Measurements from ENCODE around the genes STYK1, PRH2 and TAS2R46.

DNA sequence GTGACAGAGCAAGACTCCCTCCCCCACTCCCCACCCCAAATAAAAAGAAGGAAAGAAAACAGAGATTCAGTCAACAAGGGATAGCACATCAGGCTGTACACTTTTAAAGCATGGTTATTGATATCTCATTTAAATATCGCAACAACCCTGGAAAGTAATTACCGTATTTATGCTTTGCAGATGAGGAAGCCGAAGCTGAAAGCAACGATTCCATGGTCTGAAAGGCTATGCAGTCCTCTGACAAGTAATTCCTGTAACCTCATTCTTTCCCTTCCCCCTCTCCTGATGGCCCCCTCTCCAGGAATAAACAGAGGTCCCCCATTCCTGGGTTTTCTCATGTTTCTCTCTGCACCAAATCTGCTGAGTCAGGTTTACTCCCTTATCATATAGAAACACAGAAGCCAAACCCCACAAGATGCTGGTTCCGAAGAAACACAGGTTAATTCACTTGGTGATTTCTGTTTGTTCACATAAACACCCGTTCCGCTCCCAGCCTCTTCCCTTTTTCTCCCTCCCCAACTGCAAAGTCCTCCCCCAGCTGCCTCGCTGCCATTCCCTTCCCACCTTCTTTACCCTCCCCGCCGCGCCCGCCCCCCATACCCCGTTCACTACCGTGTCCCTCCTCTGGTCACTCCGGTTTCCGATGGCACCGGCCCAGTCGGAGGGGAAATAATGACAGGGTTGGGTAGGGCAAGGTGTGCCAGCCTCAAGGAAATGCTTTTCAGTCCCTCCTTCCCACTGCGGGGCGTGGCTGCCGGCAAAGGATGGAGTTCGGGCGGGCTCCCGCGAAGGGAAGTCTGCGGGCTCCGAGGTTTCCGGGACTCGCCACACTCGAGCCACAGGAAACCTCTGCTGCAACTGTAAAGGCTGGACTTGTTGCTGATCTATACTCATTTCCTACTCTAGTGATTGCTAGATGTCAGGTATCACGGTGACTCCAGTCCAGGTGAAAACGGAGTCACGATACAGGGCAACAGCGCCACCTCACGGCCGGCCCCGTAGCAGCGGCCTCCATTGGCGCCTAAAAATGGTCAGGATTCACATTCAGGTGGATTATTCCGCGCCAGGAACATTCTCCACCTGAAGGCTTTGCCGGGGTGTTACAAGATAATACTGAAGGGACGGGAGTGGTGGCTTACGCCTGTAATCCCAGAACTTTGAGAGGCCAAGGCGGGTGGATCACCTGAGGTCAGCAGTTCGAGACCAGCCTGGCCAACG is at the start of gene STYK1:
Gene STYK1, minus strand, starts transcription at position 699 of the 1,218 bp plus-strand sequence.
- RRBS = 3% methylated on average over 19 of the region's 47 CpGs

DNA sequence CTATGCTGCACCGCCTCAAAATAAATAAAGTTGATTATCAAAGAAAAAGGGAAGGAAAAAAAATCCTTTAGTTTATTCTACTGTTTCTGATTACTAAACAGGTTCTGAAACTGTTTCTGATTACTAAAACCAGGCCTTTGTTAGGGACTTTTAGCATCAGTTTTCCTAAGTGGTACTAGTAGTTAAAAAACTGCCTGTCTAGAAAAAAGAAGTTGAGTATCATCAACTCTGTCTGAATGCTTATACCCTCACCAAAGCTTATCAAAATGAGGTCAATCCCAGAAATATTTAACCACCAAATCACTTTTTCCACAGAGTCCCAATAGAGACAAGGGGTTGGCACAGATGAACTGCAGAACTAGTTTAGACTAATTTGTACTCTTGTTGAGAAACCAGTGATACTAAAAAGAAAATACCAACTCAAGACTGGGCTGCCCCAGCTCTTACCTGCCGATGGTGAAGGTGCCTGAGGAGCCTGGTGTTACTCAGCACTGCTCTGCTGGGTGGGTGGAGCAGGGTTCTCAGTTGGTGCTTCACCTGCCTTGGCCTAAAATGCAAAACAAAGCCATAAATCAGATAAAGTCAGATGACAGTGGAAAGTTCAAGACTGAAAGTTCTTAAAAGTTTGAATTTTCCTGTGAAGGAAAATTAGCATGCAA is 22.2 kb downstream of the YBX3 start:
- RRBS = no CpG with 5 or more reads among the region's 2 CpGs

GRCh38 chr12:10720618-10721336 is 2.3 kb downstream of the YBX3 start:
- RRBS = no CpG with 5 or more reads among the region's 6 CpGs

DNA sequence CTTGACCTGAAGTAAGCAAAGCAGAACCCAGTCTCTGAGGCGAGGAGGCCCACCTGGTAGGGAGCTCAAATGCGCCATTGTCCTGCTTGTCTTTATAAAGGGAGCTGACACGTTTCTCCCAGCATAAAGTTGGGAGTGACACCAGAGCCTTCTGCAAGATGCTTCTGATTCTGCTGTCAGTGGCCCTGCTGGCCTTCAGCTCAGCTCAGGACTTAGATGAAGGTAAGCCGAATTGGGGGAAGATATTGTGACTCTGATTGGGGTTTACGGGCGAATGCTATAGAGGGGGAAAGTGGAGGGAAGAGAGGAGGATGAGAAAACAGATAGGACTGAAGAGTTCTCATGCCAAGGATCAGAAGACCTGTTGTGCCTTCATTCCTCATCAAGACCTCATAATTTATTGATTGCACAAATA is at the start of gene PRH2:
Gene PRH2, plus strand, starts transcription at position 121 of the 415 bp plus-strand sequence.
- RRBS = no CpG with 5 or more reads among the region's 6 CpGs

DNA sequence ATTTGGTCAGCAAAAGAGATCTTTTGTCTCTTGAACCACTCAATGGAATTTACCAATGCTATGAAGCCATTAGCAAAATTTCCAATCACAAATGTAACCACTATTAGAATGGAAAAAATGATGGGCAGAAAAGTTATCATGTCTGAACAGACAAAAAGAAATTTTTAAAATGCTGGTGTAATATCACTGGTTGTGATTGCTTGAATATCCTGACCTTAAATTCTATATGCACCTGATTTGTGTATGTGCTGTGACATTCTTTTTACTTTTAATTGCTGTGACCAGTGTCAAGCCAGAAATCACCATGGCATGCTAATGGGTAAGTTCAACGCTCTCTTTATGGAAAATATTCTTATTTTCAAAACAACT is at the start of gene TAS2R46:
Gene TAS2R46, minus strand, starts transcription at position 140 of the 369 bp plus-strand sequence.
- RRBS = no CpG with 5 or more reads among the region's 1 CpG

DNA sequence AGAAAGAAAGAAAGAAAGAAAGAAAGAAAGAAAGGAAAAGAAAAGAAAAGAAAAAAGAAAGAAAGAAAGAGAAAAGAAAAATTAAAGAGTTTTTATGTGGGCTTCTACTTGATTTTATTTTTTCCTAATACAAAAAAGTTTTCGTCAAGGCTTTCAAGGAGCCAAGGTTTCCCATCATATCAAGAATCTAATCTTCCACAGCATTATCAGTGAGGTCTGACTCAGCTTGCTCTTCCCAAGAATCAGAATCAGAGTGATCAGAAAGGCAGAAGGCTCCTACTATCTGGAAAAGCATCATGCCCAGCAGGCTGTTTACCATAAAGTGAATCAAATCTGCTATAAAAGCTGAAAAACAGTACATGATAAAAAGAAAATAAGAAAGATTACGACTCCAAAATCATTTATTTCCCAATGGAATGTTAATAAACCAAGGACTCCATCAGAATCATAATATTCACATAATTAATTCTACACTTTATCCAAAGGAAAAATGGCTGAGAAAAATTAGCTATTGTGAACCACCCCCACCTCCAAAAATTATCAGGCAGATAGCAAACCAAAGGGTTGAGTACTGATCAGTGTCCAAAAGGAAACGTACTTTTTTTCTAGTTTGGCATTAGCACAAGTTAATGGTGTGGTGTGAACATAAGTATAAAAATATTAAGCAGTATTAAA is 2.5 kb upstream of the SMIM10L1 start:
- RRBS = no CpG with 5 or more reads among the region's 3 CpGs

GRCh38 chr12:11580126-11580903 is 69.2 kb upstream of the ETV6 start:
- RRBS = no CpG with 5 or more reads among the region's 3 CpGs

- RRBS = no CpG with 5 or more reads among the region's 2 CpGs
Observed at GRCh38 chr12:11638386-11638939, 11.0 kb upstream of the ETV6 start.

- RRBS = no CpG with 5 or more reads among the region's 3 CpGs
Observed at GRCh38 chr12:11655445-11655752, 5.9 kb downstream of the ETV6 start.

DNA sequence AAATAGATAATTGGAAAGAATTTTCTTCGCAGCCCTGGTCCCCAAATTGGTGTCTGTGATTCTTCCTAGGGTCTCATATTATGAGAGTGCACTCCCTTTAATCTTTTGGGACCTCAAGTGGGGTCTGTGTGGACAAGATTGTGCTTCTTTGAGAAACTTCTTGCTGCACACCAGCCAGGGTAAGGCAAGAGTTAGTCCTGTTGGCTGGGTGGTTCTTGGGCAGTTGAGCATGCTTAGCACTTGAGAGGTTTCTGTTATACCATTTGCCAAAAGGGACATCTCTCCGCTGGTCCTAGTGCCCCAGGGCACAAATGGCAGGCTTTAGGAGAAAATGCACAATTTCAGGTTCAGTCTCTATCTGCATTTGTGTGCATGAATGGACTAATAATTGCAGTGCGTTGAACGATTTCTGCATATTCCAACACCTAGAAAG is 13.3 kb downstream of the ETV6 start:
- RRBS = no CpG with 5 or more reads among the region's 4 CpGs

DNA sequence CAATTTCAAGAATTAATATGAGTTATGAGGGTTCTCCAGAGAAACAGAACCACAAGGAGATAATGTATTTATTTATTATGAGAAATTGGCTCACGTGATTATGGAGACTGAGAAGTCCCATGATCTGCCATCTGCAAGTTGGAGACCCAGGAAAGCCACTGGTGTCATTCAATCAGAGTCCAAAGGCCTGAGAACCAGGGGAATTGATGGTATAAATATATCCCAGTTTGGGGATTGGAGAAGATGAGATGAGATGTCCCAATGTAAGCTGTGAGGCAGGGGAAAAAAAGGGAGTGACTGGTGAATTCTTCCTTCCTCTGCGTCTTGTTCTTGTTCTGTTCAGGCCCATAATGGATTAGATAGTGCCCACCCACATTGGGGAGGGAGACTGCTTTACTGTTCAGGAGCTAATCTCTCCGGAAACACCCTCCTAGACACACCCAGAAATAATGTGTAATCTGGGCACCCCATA is 29.1 kb downstream of the ETV6 start:
- RRBS = no CpG with 5 or more reads among the region's 3 CpGs

GRCh38 chr12:11706493-11707693 is 57.4 kb downstream of the ETV6 start:
- RRBS = no CpG with 5 or more reads among the region's 17 CpGs

GRCh38 chr12:11754023-11754342 is 104.5 kb downstream of the ETV6 start:
- RRBS = no CpG with 5 or more reads among the region's 3 CpGs

DNA sequence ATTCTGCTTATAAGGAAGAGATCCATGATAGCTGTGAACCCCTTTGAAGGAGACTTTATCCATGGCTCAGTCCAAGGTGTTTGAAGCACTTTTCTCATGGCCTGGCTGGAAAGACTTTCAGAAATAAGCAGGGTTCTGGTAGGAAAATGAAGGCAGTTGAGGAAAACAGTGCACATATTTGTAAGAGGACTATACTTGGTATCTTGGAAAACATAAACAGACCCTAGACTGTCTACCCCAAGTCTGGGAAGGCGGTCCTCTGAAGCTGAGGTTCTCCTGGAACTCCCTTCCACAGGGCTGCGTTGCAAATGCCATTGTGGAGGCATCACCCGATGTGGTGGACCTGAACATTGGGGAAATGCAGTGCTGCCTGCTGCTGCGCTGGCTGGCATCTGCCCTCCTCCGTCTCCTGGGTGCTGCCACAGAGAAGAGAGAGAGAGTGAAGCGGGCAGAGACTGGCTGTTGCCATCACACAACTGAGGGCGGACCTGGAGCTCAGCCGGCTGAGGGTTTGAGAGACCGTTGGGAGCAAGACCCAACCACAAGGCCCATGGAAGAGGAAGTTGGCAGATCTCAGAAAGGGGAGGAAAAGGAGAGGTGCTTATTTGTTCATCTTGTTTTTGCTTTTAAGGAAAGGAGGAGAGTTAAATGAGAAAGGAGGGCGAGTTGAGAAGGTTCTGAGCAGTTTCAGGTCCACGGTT is 124.2 kb downstream of the ETV6 start:
- RRBS = no CpG with 5 or more reads among the region's 11 CpGs

GRCh38 chr12:11892689-11893792 is 177.7 kb upstream of the BCL2L14 start:
- RRBS = no CpG with 5 or more reads among the region's 8 CpGs

GRCh38 chr12:12038164-12038500 is 32.6 kb upstream of the BCL2L14 start:
- RRBS = no CpG with 5 or more reads among the region's 2 CpGs

GRCh38 chr12:12201187-12202093 is 65.4 kb downstream of the LRP6 start:
- RRBS = no CpG with 5 or more reads among the region's 3 CpGs

DNA sequence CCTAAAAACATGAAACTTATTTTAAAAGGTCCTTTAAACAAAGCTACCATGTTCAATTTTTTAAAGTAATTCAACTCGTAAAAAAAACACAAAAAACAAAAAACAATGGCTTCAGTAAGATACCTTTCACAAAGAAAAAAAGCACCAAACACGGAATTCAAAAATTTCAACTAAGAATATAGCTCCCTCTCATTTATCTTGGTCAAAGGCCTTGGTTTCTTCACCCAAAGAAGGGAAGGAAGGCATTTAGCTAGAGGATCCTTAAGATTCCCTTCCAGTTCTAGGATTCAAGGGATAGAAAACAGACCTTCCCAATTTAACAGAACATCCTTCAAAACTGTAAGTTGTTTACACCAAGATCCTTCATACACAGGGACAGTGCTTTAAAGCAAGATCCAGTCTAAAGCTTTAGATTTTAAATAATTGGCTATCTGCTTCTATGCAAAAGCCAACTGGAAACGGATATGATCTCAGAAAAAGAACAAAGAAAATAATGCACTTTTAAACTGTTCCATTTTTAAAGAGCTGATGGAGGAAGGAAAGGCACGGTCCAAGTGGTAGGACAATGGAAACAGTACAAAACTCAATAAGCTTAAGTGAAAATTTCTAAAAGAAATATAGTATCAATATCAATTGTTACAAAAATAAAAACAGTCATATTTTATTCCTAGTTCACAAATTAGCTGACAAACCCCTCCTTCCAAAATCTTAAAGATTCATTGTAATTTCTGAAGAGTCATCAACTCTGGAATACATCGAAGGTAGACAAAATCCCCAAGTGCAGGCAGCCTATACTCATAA is 27.8 kb downstream of the LRP6 start:
- RRBS = no CpG with 5 or more reads among the region's 5 CpGs

DNA sequence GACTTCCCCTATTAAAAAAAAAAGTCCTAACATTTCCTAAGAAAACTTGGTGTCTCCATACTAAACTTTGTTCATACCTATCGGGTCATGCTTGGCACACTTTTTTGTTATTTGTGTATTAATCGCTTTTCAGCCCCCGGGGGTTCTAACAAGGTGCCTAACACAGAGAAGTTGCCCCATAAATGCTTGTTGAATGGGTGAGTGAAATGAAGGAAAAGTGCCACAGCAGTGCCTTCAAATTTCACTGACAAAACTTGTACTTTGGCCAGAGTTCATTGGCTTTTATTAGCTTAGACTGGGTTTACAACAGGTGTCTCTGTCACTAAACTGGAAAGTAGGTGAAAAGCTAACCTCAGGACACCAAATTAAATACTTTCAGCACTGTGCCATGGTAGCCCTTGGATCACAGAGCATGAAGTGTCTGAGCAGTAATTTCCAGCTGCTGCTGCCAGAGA is 41.6 kb upstream of the LRP6 start:
- RRBS = no CpG with 5 or more reads among the region's 3 CpGs

GRCh38 chr12:12336010-12336576 is 13.9 kb downstream of the MANSC1 start:
- RRBS = no CpG with 5 or more reads among the region's 7 CpGs

All from HGPS cell (cell line).